OCI-LY7 (cell line): ENCODE measurements around a stretch of chr12.

GRCh38 chr12:111033333-111033668 is 664 bp upstream of the CUX2 start:
- PRO-cap, result no peak
- RAMPAGE, long total RNA, result no peak

- PRO-cap, result no peak
- RAMPAGE, long total RNA, result no peak
These were observed 13.7 kb downstream of the PHETA1 start for GRCh38 chr12:111355138-111355626.

- PRO-cap, result no peak
- RAMPAGE, long total RNA, result no peak
These were observed 6.4 kb upstream of the SH2B3 start for GRCh38 chr12:111399319-111399640.

GRCh38 chr12:111409869-111410991 is 4.5 kb downstream of the SH2B3 start:
- PRO-cap, result no peak
- RAMPAGE, long total RNA, result no peak

DNA sequence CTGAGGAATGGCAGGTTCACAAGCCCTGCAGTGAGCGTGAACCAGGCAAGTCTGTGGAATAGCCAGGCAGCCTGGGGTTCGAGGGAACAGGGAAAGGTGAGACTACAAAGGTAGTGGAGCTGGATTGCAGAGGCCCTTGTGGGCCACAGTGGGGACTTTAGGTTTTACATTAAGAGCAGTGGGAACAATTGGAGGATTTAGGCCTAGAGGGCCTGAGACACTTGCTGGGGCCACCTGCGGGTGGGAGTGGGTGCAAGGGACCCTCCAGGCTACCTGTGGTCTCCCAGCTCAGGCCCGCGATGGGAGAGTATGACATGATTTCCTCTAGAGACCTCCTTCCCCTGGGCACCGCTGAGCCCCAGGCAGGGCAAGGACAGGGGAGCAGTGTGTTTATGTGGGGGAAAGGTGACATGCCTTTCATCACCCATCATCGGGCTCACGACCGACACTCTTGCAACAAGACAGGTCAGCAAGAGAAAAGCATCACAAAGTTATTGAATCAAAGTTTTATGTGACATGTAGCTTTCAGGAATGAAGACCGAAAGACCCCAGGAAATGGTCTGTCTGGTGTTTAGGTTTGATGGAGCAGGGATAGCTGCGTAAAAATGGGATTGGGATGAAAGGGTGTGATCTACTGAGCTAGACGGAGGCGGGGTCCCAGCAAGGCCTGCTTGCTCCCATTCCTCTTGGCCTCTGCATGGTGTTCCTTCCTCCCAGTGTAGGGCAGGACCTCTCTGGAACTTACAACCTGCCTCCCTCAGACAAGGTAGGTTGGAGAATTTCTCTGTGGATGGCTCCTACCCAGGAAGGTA is 19.9 kb downstream of the SH2B3 start:
- PRO-cap, result no peak
- RAMPAGE, long total RNA, result no peak

DNA sequence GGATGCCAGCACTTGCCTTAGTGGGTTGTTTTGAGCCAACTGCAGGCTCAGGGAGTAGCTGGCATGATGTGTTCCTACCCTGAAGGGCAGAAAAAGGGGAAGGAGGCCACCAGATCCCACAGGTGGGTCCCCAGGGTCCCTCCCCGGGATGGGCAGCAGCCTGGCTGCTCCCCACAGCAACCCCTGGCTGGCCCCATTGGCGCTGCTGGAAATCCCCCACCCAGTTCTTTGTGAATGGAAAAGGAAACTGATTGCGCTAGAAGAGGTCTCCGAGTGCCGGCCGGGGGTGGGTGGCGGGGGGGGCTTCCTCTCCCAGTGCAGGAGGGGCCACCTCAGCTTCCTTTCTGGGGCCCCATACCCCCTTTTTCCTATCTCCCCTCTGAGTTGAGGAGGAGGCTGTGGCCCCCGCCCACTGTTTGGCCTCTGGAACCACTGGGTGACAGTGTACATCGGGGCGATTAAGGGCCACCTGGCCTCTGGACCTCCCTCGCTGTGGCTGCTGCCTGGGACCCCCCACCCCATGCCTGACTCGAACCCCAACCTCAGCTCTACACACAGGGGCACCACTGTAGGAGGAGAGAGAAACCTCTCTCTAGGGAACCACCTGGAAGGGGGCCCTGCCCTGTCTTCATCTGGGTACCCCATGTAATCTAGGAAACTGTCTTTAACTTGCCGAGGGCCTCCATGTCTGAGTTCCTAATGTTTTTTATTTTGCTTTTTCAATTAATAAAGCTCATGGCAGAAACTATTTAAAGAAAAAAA is 25.2 kb downstream of the SH2B3 start:
- PRO-cap, result no peak
- RAMPAGE, long total RNA, result no peak

GRCh38 chr12:111596998-111597229 is 2.2 kb downstream of the ATXN2 start:
- PRO-cap, result no peak
- RAMPAGE, long total RNA, result no peak

DNA sequence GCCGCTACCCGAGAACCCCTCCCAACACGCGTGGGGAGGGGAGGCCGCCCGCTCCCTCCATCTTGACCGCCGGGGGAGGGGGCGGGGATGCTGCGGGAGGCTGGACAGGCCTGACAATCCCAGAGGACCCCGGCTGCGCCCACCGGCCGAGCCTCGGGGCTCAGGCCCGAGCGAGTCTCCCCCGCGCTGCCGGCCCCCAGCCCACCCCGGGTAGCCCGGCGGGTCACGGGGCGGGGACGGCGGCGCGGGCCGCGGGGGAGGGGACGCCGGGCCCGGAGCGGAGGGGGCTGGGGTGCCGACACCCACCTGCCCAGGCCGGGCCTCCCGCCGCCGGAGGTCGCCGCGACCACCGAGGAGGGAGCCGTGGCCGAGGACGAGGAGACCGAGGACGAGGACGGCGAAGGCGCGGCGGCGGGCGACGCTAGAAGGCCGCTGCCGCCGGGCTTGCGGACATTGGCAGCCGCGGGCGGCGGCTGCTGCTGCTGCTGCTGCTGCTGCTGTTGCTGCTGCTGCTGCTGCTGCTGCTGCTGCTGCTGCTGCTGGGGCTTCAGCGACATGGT is 557 bp downstream of the ATXN2 start:
- PRO-cap, result bidirectional peak, plus-strand start at position 453 of the sequence, minus-strand start at position 396 of the sequence
- RAMPAGE, long total RNA, result no peak

DNA sequence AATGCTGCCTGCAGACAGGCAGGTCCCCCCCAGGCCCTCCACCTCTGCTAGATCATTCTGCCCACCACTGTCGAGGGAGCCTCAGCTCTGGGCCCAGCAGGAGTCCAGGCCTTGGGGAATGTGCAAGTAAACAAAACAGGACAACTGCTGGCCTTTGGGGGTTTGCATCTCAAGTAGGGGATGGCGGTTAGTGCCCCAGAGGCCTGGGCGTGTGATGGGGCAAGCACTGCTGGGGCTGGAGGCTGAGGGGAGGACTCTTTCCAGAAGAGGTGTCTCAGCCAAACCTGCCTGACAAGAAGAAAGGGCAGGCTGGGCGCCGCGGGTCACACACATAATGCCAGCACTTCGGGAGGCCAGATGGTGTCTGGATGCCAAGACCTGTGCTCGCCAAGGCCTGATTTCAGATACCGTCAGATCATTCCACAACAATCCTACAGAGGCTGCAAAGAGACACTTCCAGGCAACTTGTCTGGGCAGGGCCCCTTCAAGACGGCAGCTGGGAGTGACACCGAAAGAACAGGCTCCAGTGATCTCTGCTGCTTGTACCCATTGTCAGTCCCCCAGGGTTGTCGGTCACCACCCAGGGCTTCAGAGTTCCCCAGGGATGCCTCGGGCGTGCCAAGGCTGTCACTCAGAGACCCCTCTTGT is 8.5 kb upstream of the ALDH2 start:
- PRO-cap, result no peak
- RAMPAGE, long total RNA, result no peak

GRCh38 chr12:111767043-111767743 is 460 bp downstream of the ALDH2 start:
- PRO-cap, result no peak
- RAMPAGE, long total RNA, result no peak

DNA sequence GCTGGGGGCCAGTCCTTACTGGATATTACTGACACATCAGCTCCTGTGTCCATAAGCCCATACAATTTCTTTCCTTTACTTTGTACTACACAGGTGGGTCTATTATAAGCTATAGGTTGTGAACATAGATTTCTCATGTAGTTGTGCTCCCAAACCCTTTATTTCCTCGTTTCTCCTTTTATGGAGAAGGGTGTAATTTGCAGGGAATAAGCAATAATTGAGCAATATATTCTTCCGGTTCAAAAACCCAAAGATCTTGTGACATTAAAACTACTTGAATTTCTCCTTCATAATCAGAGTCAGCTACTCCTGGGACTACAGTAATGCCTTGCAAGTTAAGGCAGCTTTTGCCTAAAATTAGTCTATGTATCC is 19.2 kb upstream of the MAPKAPK5 start:
- PRO-cap, result no peak
- RAMPAGE, long total RNA, result no peak

- PRO-cap, result no peak
- RAMPAGE, long total RNA, result no peak
These were observed 46.3 kb downstream of the MAPKAPK5 start for GRCh38 chr12:111888405-111888630.

DNA sequence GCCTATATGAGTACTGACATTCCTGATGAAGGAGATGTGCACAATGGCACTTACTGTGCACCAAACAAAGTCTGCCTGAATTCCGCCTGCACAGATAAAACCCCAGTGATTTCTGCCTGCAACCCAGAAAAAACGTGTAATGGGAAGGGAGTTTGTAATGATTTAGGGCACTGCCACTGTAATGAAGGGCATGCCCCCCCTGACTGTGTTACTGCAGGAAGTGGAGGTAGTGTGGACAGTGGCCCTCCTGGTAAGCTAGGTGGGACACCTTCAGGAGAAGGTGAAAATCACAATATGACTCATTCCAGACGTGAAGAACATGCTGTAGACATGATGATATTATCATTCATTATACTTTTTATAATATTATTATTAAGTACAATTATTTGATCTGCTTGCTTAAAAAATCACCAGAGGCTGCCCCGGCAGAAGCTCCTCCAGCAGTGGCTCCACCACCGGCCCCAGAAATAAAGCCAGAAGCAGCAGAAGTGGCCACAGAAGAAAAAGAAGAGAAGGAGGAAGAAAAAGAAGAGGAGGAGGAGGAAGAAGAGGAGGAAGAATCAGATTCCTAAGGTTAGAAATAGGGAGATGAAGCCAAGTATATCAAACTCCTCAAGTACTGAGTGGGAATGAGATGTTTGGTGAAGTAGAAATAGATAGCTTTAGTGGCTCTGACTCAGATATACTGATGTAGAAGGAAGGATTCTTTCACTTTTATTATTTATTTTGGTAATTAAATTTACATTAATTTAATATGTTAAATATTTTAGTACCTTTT is 59.3 kb downstream of the MAPKAPK5 start:
- PRO-cap, result no peak
- RAMPAGE, long total RNA, result no peak

DNA sequence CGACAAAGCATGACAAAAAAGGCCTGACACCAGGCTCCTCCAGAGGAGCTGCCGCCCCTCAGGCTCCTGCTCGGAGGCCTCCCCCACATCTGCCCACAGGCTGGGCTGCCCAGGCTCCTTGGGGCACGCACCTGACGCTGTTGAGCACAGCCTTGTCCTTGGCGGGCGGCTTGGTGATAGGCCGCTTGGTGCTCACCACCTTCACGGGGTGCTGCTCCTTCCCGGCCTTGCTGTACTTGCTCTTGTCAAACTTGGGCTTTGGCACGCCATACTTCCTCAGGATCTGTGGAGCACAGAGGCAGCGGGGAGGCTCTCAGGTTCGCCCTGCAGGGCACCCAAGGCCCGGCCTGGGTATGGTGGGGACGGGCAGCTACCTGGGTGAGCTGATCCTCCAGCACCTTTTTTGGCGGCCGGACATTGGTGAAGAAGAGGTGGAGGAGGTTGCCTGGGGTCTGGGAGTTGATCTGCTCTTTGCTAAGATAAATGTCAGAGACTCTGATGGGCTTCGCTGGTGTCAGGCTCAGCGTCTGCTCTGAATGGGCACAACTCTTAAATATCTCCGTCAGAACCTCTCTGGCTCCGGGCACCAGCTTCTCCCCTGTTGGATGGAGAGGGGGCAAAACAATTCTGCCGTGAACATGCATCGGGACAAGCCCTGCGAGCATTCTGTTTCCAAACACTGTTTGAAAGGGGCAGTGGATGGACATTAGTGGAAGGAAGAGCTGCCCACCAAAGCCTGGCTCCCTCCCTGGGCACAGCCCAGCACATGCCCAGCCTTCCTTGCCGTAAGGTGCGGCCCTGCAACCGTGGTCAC is 53.6 kb downstream of the TRAFD1 start:
- PRO-cap, result no peak
- RAMPAGE, long total RNA, result no peak

- PRO-cap, result no peak
- RAMPAGE, long total RNA, result no peak
These were observed 31.4 kb downstream of the PTPN11 start for GRCh38 chr12:112450111-112450676.

DNA sequence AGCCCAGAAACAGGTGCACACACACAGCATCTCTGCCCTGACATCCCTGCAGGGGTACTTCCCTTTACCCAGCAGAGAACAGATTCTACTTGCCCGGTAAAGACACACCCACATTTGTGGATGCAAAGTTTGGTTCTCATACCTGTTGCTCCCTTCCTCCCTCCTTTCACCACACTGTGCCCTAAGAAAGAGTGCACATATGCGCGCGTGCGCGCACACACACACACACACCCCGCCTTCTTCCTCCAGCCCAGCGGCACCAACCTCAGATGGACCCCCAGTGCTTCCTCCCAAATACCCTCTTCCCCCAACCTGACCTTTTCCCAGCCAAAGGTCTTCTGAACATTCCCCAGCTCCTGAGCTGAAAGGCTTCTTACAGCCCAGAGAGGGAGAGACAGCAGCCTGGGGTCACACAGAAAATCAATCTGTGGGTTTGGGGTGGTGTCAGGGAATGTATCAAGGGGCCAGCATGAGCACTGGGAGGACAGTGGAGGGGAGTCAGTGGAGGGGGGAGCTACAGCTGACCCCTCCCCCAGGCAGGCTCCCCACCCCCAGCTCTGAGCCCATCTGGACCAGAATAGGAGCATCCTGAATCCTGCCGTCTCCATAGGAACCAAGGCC is 5.9 kb downstream of the RASAL1 start:
- PRO-cap, result bidirectional peak, plus-strand start at position 198 of the sequence, minus-strand start at position 60 of the sequence
- RAMPAGE, long total RNA, result no peak

DNA sequence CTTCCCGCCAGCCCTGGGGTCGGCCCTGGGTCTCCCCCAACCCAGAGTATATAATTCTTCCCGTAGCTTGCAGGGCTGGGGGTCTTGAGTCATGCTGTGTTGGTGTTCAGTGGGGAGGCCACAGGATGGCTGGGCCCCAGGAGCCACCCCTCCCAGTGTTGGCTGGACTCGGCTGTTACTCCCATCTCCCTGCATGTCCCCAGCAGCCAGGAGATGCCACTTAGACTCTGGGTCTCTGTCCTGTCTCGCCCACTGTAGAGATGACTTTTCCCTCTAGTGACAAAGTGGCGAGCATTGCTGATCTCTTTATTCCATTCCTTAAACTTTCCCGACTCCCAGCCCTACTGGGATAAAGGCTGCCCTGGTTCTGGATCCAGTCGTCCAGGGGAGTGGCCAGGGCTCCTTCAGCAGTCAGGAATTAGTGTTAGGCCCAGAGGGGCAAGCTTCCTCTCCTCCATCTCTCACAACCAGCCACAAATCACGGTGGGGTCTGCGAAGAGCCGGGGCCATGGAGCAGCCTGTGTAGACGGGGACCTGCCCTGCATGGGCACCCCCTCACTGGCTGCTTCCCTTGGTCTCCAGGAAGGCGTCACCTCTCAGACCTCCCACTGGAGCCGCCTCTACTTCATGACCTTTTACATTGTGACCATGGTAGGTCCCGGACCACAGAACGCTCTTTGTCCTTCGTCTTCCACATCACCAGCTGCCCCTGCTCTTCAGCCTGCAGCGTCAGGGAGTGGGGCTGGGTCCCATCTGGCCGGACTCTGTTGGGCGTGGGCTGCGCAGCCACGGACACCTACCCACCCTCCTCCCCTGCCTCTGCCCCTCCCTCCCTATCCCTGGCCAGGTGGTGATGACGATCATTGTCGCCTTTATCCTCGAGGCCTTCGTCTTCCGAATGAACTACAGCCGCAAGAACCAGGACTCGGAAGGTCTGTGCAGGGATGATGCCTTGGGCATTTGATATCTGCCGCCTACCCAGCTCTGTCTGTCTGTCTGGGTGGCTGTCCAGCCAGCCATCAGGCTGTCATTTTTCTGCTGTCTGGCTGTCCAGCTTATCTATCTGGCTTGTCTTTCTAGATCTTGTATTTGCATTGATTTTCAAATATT is 43.5 kb downstream of the SLC8B1 start:
- PRO-cap, result no peak
- RAMPAGE, long total RNA, result no peak

DNA sequence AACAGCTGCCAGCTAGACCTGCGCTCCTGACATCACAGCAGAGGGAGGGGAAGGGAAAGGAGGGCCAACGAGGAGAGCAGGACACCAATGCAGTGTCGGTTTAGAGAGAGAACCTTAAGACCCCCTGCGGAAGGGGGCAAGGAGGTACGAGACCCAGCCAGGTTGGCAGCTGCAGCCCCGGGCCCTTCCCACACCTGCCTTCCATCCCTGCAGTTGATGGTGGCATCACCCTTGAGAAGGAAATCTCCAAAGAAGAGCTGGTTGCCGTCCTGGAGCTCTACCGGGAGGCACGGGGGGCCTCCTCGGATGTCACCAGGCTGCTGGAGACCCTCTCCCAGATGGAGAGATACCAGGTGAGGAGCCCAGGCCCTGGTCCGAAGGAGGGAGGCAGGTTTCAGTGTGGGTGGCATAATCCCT is 42.2 kb downstream of the SLC8B1 start:
- PRO-cap, result no peak
- RAMPAGE, long total RNA, result no peak

- PRO-cap, result no peak
- RAMPAGE, long total RNA, result no peak
These were observed 16.4 kb downstream of the PLBD2 start for GRCh38 chr12:113374788-113375102.

- PRO-cap, result no peak
- RAMPAGE, long total RNA, result no peak
These were observed 10.6 kb downstream of the SDS start for GRCh38 chr12:113392986-113393584.